Fallopian tube (tissue), 1 donor: ENCODE results near the genes PODNL1 and ASF1B.

- PRO-cap: no peak
Observed at GRCh38 chr19:13937742-13938843, at the start of gene PODNL1. Gene PODNL1 (minus strand): TSS chr19:13938417.

DNA sequence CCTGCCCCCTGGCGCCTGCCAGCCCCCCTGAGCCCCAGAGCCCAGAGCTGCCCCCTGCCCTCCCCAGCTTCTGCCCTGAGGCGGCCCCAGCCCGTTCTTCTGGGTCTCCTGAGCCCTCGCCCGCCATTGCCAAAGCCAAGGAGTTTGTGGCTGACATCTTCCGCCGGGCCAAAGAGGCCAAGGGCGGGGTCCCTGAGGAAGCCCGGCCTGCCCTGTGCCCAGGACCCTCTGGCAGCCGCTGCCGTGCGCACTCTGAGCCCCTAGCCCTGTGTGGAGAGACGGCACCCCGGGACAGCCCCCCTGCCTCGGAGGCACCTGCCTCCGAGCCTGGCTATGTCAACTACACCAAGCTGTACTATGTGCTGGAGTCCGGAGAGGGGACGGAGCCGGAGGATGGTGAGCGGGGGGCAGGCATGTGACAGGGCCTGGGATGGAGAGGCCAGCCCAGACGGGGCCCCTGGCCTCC lies 6.8 kb downstream of the DCAF15 start:
- PRO-cap: no peak

DNA sequence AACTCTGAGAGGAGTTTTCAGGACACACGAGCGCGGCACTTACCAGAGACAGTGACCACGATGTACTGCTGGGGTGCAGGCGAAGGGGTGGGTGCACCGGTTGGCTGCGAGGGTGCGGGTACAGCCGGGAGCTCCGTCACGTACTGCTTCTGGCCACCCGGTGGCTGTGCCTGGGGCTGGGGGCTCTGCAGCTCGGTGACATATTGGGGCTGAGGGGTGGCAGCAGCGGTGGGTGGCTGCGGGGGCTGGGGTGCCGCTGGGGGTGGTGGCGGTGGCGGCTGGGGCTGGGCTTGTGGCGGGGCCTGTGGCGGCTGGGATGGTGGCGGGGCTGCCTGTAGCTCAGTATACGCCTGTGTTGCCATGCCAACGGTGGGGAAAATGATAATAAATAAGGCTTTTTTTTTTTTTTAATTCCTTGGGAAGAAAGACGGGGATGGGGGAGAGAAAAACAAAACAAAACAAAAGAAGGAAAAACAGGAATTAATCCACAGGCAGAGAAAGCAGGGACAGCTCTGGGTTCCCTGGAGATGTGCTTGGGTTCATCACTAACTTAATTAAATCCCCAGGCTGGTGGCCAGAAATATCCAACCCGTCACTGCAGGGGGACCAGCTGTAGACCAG lies 12.5 kb downstream of the RFX1 start:
- PRO-cap: no peak

GRCh38 chr19:14059505-14060024 lies 2.3 kb downstream of the PALM3 start:
- PRO-cap: no peak

GRCh38 chr19:14117948-14119192 lies 808 bp upstream of the PRKACA start:
- PRO-cap: bidirectional peak, plus-strand start at chr19:14118048, minus-strand start at chr19:14117762; unidirectional peak, plus-strand start at chr19:14118214; unidirectional peak, plus-strand start at chr19:14118349; bidirectional peak, plus-strand start at chr19:14118909, minus-strand start at chr19:14118766

DNA sequence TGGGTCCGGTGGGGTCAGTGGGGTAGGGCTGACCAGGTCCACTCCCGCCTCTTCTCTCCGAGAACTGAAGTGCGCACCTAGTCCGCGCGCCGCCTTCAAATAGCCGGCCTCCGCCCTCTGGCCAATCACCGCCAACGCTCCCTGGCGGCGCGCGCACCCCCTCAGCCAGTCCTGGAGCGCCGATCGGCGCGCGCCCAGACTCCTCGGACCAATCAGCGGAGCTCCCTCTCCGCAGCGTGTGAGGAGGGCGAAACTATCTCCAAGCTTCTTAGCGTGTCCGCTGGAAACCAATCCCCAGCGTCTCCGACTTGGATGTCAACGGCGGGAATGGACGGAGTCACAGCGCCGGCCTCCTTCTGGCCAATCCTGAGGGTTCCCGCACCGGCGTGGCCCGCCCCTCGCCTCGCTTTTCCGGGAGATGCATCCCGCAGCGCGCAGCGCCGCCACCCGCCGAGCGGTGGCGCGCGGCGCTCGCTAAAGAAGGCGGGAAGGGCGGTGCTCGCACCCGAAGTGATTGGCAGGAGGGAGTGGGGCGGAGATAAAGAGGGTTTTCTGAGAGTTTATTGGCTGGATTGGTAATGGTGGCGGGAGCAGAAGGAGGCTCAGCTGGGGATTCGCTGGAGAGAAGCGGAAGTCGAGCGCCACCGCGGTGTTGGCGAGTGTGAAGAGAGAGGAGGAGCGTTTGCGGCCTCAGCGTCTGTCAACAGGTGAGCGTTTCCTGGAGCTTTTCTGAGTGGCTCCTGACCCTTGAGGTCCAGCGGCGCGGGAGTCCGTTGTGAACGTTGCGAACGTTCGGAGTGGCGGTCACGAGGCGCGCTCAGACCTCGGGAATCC lies at the start of gene ASF1B:
Gene ASF1B (minus strand): TSS at position 73 of the 834 bp plus-strand sequence.
- PRO-cap: unidirectional peak, minus-strand start at position 66 of the sequence; unidirectional peak, plus-strand start at position 652 of the sequence

GRCh38 chr19:14167437-14168225 lies 31.2 kb upstream of the ASF1B start:
- PRO-cap: no peak

DNA sequence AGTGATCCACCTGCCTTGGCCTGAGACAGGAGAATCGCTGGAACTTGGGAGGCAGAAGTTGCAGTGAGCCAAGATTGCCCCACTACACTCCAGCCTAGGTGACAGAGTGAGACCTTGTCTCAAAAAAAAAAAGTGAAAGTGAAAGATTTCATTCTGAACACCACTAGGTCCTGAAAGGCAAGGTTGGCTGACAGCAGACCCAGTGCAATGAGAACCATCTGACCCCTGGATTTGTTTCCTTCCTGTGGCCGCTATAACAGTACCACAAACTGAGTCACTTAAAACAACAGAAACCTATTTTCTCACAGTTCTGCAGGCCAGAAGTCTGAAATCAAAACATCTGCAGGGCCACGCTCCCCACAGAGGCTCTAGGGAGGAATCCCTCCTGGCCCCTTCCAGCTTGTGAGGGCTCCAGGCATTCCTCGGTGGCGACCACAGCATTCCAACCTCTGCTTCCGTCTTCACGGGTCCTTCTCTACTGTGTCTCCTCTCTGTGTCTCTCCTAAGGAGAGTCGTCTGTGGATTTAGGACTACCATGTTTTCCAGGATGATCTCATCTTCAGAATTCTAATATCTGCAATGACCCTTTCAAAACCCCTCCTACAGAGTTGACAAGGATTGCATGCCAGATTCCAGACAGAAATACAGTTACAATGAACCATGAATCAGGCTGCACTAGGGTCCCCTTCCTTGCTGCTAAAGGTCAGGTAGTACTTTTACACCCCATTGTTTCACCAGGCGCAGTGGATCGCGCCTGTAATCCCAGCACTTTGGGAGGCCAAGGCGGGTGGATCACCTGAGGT lies 78.0 kb upstream of the ADGRL1 start:
- PRO-cap: no peak

GRCh38 chr19:14377783-14378314 lies 3.4 kb upstream of the ADGRE5 start:
- PRO-cap: no peak

GRCh38 chr19:14379706-14380094 lies 1.5 kb upstream of the ADGRE5 start:
- PRO-cap: no peak

- PRO-cap: no peak
Observed at GRCh38 chr19:14393199-14393895, 12.1 kb downstream of the ADGRE5 start.

DNA sequence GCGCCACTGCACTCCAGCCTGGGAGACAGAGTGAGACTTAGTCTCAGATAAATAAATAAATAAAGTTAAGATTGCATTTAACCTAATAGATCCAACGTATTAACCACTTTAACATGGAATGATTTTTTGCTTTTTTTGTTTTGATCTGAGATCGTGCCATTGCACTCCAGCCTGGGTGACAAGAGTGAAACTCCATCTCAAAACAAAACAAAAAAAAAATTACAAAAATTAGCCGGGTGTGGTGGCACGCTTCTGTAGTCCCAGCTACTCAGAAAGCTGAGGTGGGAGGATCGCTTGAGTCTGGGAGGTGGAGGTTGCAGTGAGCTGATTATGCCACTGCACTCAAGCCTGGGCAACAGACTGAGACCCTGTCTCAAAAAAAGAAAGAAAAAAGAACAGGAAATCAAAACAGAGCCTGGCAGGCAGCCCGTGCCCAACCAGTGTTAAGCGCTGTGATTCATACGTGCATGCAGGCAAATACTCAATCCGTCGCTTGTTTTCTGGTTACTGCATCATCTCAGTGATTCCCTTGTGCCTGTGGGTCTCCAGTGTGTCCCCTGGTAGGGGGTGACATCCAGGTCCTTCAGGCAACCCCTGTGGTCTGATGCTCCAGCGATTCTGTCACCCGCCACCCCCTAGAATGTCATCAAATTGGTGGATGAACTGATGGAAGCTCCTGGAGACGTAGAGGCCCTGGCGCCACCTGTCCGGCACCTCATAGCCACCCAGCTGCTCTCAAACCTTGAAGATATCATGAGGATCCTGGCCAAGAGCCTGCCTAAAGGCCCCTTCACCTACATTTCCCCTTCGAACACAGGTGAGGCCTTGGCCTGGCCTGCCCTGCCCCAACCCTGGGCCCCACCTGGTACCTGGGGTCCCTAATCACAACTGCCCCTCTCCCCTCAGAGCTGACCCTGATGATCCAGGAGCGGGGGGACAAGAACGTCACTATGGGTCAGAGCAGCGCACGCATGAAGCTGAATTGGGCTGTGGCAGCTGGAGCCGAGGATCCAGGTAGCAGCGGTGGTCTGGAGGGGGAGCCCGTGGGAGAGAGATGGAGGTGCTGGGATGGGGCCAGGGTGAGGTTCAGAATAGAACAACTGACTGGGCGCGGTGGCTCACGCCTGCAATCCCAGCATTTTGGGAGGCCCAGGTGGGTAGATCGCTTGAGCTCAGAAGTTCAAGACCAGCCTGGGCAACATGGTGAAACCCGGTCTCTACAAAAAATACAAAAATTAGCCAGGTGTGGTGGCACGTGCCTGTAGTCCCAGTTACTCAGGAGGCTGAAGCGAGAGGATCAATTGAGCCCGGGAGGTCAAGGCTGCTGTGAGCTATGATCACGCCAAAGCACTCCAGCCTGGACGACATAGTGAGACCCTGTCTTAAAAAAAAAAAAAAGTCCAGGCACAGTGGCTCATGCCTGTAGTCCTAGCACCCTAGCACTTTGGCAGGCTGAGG lies 17.9 kb downstream of the DDX39A start:
- PRO-cap: no peak

- PRO-cap: no peak
Observed at GRCh38 chr19:14412519-14413286, 6.4 kb downstream of the DDX39A start.

GRCh38 chr19:14419453-14420015 lies 393 bp upstream of the DDX39A start:
- PRO-cap: bidirectional peak, plus-strand start at chr19:14419621, minus-strand start at chr19:14419341

- PRO-cap: no peak
Observed at GRCh38 chr19:14558133-14558746, 13.6 kb downstream of the NDUFB7 start.

GRCh38 chr19:14755316-14755754 lies 23.0 kb downstream of the ADGRE2 start:
- PRO-cap: no peak

DNA sequence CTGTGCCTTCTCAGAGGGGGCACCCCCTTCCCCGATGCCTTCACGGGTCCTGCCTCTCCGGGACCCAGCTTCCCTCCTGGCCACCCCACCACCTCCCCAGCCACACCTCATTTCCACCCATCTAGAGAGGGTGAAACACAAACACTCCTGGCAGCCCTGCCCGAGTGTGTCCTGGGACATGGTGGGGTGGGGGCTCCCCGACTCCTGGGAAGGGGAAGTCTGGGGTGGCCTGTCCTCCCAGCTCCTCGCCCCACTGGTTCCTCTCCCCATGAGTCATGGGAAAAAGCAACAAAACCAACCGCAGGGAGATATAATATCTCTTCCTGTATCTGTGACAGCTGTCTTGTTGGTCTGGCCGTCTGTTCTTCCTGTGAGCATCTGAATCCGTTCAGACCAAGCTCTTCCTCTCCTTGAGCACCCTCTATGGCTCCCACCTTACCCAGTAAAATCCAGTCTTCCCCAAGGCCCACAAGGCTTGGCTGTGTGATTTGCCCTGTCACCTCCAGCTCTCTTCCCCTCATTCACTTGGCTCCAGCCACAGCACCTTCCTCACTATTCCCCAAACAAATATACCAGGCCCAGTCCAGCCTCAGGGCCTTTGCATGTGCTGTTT lies 6.8 kb upstream of the ADGRE2 start:
- PRO-cap: no peak

DNA sequence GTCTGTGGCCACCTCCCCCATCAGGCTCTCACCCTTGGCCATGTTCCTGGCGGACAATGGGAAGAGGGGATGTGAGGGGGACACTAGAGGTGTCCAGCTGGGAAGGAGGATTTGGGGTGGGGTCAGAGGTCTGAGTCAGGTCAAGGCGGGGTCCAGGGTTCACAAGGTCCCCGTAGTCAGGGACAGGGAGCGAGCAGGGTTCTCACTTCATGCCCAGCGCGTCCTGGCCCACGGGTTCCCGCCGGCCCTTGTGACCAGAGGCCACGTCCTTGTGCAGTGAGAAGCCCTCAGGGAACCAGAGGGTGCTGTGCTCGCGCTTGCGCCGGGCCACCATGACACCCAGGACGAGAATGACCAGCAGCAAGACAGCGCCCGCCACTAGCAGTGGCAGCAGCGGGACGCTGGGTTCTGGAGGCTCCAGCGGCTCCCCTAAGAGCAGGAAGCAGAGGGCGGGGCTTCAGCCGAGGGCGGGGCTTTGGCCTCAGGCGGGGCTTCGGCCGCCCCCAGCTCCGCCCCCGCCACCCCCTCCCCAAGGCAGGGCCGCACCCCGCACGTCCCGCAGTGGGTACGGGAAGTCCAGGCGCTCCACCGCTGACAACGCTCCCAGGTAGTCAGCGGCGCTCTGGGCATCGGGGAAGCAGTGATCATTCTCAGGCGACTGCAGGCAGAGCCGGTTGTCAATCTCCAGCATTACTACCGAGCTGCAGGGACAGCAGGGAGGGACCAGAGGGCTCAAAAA lies 30.5 kb downstream of the NOTCH3 start:
- PRO-cap: no peak

- PRO-cap: no peak
Observed at GRCh38 chr19:15197234-15197837, 3.5 kb downstream of the NOTCH3 start.

- PRO-cap: no peak
Observed at GRCh38 chr19:15243219-15243776, 11.1 kb upstream of the EPHX3 start.